Stomach (tissue), 7 donors: Measurements from ENCODE around the genes SRRT, MUC3A, VGF and MOGAT3.

DNA sequence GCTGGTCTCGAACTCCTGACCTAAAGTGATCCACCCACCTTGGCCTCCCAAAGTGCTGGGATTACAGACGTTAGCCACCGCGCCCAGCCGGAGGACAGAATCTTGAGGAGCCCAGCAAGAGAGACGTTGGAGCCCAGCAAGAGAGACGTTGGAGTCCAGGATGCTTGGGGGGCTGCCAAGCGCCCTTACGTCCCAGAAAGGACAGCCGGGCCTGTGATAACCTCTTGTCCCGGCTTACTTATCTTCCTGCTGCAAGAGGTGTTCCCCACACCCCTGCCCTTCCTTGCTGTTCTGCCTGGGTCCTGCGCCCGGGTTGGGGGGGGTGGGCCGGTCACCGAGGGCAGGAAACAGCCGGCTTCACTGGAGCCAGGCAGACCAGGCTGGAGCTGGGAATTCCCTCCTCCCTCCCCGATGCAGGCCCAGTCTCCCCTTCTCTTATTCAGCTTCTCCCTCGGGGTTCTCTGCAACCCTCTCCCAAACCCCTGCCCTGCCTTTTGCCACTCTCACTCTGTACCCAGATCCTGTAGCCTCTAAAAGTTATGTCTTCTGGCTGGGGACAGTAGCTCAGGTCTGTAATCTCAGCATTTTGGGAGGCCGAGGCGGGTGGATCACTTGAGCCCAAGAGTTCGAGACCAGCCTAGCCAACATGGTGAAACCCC lies 2.0 kb upstream of the EPHB4 start:
- PRO-cap, result no peak
- RAMPAGE, long total RNA, 5 experiments, result no peak in any of the 5 experiments
- RRBS, result 26% methylated on average over 5 of the region's 21 CpGs

GRCh38 chr7:100874809-100875943 lies at the start of gene SRRT:
SRRT (plus strand) TSS chr7:100875103.
- PRO-cap, result bidirectional peak, plus-strand start at chr7:100875104, minus-strand start at chr7:100874954; unidirectional peak, plus-strand start at chr7:100875489; unidirectional peak, minus-strand start at chr7:100875539
- RAMPAGE, long total RNA, 5 experiments, result start-site peak on the plus strand in 5 of 5 experiments, at chr7:100875099-100875651 at its widest, 20 to 553 reads per replicate
- RRBS, result under 1% methylated on average over 12 of the region's 110 CpGs

DNA sequence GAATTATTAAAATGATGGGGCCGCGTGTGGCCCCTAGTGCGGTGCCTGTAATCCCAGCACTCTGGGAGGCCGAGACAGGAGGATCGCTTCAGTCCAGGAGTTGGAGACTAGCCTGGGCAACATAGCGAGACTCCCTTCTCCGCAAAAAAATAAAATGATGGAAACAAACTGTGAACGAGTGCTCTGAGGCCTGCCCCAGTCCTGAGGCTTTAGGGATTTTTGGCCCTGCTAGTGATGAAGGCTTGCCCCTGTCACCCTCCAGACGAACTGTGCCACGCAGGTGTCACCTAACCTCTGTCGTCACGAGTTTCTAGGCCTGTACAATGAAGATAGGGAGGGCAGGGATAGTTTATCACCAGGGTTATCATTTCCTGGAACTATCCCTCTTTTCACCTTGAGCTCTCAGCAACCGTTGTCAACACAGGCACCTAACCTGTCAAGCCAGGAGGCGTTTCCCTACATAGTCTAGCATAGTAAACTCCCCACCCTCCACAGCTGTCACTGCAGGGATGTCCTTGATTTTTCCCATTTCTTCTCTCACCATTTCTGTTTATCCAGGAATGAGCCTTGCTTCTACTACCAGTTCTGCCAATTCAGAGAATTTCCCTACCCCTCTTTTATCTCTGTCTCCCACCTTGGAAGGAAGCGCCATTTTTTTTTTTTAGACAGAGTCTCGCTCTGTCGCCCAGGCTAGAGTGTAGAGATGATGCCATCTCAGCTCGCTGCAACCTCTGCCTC lies 2.1 kb upstream of the ACHE start:
- PRO-cap, result no peak
- RAMPAGE, long total RNA, 5 experiments, result no peak in any of the 5 experiments
- RRBS, result no CpG with 5 or more reads among the region's 18 CpGs

GRCh38 chr7:100949053-100949707 lies at the start of gene MUC3A:
MUC3A (plus strand) TSS chr7:100949534.
- PRO-cap, result no peak
- RAMPAGE, long total RNA, 5 experiments, result start-site peak on the plus strand in 1 of 5 experiments, at chr7:100949417-100949610 at its widest, 34 to 119 reads per replicate
- RRBS, result no CpG with 5 or more reads among the region's 22 CpGs

DNA sequence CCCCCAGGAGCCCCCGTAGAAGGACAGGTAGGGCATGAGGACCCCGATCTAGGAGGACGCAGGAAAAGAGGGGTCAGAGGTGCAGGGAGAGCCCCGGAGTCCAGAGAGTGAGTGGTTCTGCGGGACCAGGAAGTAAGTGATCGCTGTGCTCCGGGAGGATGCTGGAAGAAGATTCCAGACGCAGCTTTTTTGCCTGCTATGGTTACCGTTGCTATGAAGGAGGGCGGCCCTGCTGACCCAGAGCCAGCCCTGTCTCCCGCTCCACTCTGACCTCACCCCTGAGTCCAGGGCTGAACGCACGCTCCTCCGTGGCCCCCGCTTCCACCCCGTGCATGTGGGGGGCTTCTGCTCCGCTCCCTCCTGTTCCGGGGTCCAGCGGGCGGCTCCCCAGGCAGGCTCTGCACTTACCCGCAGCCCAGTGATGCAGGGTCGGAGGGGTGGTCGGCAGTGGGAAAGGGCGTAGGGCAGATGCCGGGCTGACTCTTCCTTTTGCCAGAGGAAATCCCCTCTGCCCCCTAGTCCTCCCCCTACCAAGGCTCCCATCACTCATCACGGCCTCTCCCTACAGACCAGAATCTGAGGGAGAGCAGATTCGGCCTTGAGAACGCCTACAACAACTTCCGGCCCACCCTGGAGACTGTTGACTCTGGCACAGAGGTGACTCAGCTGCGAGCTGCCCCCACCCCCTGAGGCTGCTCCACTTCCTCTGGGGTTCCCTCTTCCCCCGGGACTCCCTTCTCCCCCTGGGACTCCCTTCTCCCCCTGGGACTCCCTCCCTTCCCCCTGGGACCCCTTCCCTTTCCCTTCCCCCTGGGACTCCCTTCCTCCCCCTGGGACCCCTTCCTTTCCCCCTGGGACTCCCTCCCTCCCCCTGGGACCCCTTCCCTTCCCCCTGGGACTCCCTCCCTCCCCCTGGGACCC lies 2.6 kb upstream of the MUC17 start:
- PRO-cap, result bidirectional peak, plus-strand start at position 281 of the sequence, minus-strand start at position 138 of the sequence; bidirectional peak, plus-strand start at position 654 of the sequence, minus-strand start at position 606 of the sequence
- RAMPAGE, long total RNA, 5 experiments, result start-site peak on the minus strand in 2 of 5 experiments, centred at positions 593 to 594 of the sequence, 20 to 27 reads per replicate
- RRBS, result 5% methylated on average over 12 of the region's 31 CpGs

GRCh38 chr7:101088796-101089389 lies 3.6 kb downstream of the TRIM56 start:
- PRO-cap, result no peak
- RAMPAGE, long total RNA, 5 experiments, result start-site peak on the plus strand in 1 of 5 experiments, at chr7:101088878-101089207 at its widest, 15 reads per replicate
- RRBS, result 94% methylated on average over 12 of the region's 41 CpGs

DNA sequence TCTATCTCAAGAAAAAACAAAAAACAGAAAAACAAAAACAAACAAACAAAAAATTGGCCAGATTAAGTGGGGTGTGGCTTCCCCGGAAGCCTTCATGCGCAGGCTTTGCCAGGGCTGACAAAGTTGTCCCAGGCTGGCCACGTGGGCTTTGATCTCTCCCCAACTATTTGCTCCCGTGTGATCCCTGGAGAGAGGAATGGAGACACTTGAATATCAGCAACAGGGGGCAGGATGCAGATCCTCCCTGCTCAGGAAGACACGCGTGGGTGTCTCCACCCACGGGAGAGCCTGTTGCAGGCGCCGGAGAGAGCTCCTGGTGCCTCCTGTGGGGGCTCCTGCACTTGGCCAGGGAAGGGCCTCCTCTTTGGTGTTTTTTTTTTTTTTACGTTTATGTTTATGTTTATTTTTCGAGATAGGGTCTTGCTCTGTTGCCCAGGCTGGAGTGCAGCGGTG lies 18.9 kb downstream of the TRIM56 start:
- PRO-cap, result no peak
- RAMPAGE, long total RNA, 5 experiments, result no peak in any of the 5 experiments
- RRBS, result no CpG with 5 or more reads among the region's 12 CpGs

GRCh38 chr7:101133617-101133967 lies 6.7 kb downstream of the SERPINE1 start:
- PRO-cap, result no peak
- RAMPAGE, long total RNA, 5 experiments, result no peak in any of the 5 experiments
- RRBS, result no CpG with 5 or more reads among the region's 11 CpGs

GRCh38 chr7:101164956-101166214 lies at the start of gene VGF:
VGF (minus strand) TSS chr7:101165569.
- PRO-cap, result unidirectional peak, minus-strand start at chr7:101165569
- RAMPAGE, long total RNA, 5 experiments, result no peak in any of the 5 experiments
- RRBS, result 5% methylated on average over 37 of the region's 97 CpGs

- PRO-cap, result no peak
- RAMPAGE, long total RNA, 5 experiments, result no peak in any of the 5 experiments
- RRBS, result no CpG with 5 or more reads among the region's 9 CpGs
Observed at GRCh38 chr7:101200786-101201347, at the start of gene MOGAT3. MOGAT3 (minus strand) TSS chr7:101201036.

- PRO-cap, result unidirectional peak, minus-strand start at chr7:101233982
- RAMPAGE, long total RNA, 5 experiments, result no peak in any of the 5 experiments
- RRBS, result no CpG with 5 or more reads among the region's 14 CpGs
Observed at GRCh38 chr7:101233855-101234335, 3.7 kb downstream of the CLDN15 start.

- PRO-cap, result no peak
- RAMPAGE, long total RNA, 5 experiments, result no peak in any of the 5 experiments
- RRBS, result 36% methylated on average over 3 of the region's 13 CpGs
Observed at GRCh38 chr7:101238683-101239069, 1.1 kb upstream of the CLDN15 start.

DNA sequence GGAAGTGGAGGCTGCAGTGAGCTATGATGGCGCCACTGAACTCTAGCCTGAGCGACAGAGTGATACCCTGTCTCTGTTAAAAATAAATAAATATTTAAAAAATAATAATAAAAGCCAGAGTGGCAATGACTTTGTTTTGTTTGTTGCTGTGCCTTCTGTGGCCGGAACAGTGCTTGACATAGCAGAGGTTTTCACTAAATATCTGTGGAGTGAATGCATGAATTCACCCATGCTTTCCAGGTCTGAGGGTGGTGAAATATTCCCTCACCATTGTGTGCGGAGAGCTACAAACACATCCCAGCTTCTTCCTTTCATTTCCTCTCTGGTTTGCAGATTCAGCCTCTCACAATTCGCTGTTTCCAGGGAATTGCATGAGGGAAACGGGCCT lies 48.1 kb upstream of the CUX1 start:
- PRO-cap, result no peak
- RAMPAGE, long total RNA, 5 experiments, result no peak in any of the 5 experiments
- RRBS, result no CpG with 5 or more reads among the region's 6 CpGs

- PRO-cap, result no peak
- RAMPAGE, long total RNA, 5 experiments, result no peak in any of the 5 experiments
- RRBS, result no CpG with 5 or more reads among the region's 4 CpGs
Observed at GRCh38 chr7:101910883-101911230, 93.4 kb downstream of the CUX1 start.

DNA sequence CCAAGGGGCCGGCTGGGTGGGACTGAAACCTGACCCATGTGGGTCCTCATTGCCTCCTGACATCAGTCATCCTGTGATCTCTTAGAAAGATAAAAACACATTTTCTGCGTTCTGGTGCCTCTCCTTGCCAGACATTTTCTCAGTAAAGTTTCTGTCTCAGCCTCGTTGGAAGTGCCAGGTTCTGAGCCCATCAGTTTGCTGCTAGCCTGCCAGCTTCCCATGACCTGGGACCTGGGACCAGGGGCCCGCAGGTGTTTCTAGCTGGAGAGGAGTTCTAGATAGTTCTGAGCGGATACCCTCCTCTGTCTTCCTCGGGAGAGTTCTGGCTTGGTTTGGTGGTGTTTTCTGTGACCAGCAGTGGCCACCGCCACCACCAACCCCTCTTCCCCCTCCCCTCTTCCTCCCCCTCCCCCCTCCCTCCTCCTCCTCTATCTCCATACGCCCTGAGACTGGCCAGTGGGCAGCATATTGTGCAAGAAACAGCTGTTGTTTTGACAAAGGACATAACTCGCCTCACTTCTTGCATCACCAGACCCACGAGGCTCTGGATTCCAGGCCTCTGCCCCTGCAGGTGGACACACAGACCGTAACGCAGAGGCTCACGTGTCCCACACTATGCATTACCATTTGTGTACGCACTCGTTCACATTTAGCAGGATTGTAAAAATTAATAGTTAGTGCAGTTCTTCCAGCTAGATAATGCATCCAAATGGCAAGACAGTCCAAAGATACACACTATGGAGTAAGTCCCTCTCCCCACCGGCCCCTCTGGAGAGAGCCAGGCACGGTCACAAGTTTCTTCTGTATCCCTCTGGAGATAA lies 94.6 kb downstream of the CUX1 start:
- PRO-cap, result no peak
- RAMPAGE, long total RNA, 5 experiments, result no peak in any of the 5 experiments
- RRBS, result no CpG with 5 or more reads among the region's 17 CpGs

- PRO-cap, result no peak
- RAMPAGE, long total RNA, 5 experiments, result start-site peak on the plus strand in 1 of 5 experiments, at chr7:101926888-101927054 at its widest, 12 reads per replicate
- RRBS, result no CpG with 5 or more reads among the region's 4 CpGs
Observed at GRCh38 chr7:101926801-101927247, 109.4 kb downstream of the CUX1 start.

DNA sequence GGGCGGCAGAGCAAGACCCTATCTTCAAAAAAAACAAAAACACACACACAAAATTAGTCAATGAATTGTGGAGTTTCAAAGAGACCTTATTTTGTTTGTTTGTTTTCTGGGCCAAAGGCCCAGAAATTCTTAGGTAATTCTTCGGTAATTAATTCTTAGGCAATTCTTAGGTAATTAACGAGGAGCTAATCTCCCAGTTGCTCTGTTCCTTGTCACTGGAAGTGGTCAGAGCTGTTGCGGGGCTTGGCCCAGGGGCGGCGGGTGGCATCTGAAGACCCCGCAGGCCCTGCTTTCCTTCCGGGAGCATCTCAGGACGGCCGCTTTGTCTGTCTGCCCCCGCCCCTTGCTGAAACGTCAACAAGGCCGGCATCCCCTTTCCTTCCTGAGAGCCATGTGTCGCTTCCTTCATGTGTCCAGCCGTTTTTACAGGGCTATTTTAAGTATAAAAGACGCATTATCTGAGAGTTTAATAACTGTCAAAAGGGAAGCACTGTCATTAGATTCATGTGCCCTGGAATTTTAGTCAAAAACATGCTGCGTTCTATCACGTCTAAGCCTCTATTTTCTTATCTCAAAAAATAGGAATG lies 110.3 kb downstream of the CUX1 start:
- PRO-cap, result no peak
- RAMPAGE, long total RNA, 5 experiments, result no peak in any of the 5 experiments
- RRBS, result 35% methylated on average over 6 of the region's 18 CpGs

- PRO-cap, result bidirectional peak, plus-strand start at chr7:101942249, minus-strand start at chr7:101942125
- RAMPAGE, long total RNA, 5 experiments, result no peak in any of the 5 experiments
- RRBS, result no CpG with 5 or more reads among the region's 13 CpGs
Observed at GRCh38 chr7:101941450-101942411, 124.3 kb downstream of the CUX1 start.

DNA sequence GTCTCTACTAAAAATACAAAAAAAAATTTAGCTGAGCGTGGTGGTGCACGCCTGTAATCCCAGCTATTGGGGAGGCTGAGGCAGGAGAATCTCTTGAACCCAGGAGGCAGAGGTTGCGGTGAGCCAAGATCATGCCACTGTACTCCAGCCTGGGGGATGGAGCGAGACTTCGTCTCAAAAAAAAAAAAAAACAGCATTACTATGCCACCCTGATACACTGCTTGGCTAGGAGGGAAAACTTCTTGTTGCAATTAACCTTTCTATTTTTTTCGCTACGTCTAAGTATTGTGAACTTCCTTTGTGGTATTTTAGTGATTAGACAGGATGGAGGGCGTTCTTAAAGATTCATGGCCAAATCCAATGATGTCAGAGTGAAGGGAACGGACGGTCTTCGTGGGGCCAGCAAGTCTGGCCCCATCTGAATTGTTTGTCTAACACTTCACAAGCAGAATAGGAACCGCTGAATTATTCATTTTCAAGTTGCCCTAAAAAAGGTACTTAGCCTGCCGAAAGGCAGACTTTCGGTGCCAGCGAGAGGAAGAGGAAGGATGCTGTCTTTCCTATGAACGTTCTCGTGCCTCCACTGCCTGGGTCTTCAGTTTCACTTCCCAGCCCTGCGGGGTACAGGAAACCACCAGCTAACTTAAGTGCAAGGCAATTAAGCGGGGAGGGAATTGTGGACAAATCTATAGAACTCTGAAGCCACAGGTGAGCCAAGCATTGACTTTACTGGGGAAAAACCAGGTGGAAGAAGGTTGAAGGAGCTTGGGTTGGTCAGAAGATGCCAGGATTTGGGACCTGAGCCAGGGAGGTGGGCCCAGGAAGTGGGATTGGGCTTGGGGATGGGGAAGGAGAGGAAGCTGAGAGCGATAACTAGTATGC lies 145.7 kb upstream of the SH2B2 start:
- PRO-cap, result no peak
- RAMPAGE, long total RNA, 5 experiments, result no peak in any of the 5 experiments
- RRBS, result no CpG with 5 or more reads among the region's 20 CpGs

- PRO-cap, result no peak
- RAMPAGE, long total RNA, 5 experiments, result no peak in any of the 5 experiments
- RRBS, result 89% methylated on average over 4 of the region's 20 CpGs
Observed at GRCh38 chr7:102233957-102234673, 52.6 kb upstream of the SH2B2 start.